ENCODE results near the genes SUMO4 and PPP1R14C.

DNA sequence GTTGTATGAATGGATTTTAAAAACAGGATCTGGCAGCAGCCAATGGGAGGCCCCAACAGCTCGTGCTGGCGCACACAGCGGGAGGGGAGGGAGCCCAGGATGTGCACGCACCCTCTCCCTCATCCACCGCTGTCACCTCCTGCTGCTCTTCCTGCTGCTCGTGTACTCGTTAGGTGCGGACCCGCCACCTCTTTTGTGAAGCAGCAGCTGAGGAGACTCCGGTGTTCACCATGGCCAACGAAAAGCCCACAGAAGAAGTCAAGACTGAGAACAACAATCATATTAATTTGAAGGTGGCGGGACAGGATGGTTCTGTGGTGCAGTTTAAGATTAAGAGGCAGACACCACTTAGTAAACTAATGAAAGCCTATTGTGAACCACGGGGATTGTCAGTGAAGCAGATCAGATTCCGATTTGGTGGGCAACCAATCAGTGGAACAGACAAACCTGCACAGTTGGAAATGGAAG, at the start of gene SUMO4:
TSS of gene SUMO4 (plus strand) at position 101 of the 468 bp plus-strand sequence.
- RRBS: no CpG with 5 or more reads among the region's 14 CpGs

- RRBS: no CpG with 5 or more reads among the region's 17 CpGs
Observed at GRCh38 chr6:149473021-149473810, 11.6 kb downstream of the ZC3H12D start.

DNA sequence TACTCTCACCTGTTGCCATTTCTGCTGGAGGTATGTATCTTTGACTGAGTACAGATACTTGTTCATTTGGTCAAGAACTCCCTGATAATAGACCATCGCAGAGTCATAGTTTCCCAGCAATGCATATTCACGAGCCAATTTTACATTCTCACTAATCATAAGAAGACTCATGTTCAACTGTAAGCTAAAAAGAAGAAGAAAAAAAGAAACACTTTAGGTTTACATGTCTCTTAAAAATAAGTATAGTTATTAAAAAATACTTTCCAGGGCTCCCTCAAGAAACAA, 10.2 kb downstream of the KATNA1 start:
- RRBS: no CpG with 5 or more reads among the region's 2 CpGs

- RRBS: no CpG with 5 or more reads among the region's 3 CpGs
Observed at GRCh38 chr6:149810372-149811491, 53.4 kb downstream of the LRP11 start.

DNA sequence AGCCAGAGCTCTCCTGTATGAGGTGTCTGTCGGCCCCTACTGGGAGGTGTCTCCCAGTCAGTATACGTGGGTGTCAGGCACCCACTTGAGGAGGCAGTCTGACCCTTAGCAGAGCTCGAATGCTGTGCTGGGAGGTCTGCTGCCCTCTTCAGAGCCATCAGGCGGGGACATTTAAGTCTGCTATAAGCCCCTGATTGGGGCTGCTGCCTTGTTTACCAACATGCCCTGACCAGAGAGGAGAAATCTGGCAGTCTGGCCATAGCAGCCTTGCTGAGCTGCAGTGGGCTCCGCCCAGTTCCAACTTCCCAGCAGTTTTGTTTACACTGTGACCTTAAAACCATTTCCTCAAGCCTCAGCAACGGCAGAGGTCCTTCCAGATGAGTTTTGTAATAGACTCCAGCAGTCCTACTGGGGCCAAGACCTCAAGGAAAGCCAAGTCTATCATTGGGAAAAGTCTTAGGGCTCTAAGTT, 2.7 kb downstream of the RAET1E start:
- RRBS: no CpG with 5 or more reads among the region's 6 CpGs

GRCh38 chr6:149990758-149991321, 27.1 kb downstream of the ULBP1 start:
- RRBS: 3% methylated on average over 15 of the region's 42 CpGs

GRCh38 chr6:150118517-150119718, 23.9 kb upstream of the PPP1R14C start:
- RRBS: no CpG with 5 or more reads among the region's 17 CpGs

DNA sequence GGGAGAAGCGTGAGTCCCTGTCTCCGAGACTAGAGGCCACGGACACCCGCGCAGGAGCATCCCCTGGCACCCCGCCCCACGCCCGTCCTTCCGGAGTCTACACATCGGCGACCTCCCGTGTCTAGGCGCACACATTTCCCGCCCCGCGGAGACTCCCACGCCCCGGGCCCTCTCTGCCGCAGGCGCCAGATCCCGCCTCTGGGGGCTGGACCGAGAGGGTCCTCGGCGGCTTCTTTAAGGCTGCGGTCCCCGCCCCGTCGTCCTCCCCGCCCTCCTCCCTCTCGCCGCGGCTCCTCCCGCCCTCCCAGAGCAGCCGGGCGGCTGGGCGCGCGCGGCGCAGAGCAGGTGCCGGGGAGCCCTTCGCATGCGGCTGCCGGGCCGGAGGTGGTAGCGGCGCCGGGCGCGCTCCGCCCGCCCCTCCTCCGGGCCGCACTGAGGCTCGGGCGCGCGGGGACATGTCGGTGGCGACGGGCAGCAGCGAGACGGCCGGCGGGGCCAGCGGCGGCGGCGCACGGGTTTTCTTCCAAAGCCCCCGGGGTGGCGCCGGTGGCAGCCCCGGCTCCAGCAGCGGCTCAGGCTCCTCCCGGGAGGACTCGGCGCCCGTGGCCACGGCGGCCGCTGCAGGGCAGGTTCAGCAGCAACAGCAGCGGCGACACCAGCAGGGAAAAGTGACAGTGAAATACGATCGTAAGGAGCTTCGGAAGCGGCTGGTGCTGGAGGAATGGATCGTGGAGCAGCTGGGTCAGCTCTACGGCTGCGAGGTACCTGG, at the start of gene PPP1R14C:
TSS of gene PPP1R14C (plus strand) at position 307 of the 769 bp plus-strand sequence.
- RRBS: 1% methylated on average over 41 of the region's 91 CpGs

- RRBS: no CpG with 5 or more reads among the region's 14 CpGs
Observed at GRCh38 chr6:150322408-150323320, 46.1 kb upstream of the IYD start.

GRCh38 chr6:150492709-150493315, 106.9 kb upstream of the PLEKHG1 start:
- RRBS: no CpG with 5 or more reads among the region's 8 CpGs

- RRBS: no CpG with 5 or more reads among the region's 20 CpGs
Observed at GRCh38 chr6:150622814-150624029, 23.5 kb downstream of the PLEKHG1 start.

GRCh38 chr6:150686478-150687264, 87.0 kb downstream of the PLEKHG1 start:
- RRBS: 84% methylated on average over 3 of the region's 15 CpGs

GRCh38 chr6:150775647-150776367, 89.7 kb upstream of the MTHFD1L start:
- RRBS: no CpG with 5 or more reads among the region's 12 CpGs

- RRBS: no CpG with 5 or more reads among the region's 8 CpGs
Observed at GRCh38 chr6:150856665-150857548, 8.6 kb upstream of the MTHFD1L start.

DNA sequence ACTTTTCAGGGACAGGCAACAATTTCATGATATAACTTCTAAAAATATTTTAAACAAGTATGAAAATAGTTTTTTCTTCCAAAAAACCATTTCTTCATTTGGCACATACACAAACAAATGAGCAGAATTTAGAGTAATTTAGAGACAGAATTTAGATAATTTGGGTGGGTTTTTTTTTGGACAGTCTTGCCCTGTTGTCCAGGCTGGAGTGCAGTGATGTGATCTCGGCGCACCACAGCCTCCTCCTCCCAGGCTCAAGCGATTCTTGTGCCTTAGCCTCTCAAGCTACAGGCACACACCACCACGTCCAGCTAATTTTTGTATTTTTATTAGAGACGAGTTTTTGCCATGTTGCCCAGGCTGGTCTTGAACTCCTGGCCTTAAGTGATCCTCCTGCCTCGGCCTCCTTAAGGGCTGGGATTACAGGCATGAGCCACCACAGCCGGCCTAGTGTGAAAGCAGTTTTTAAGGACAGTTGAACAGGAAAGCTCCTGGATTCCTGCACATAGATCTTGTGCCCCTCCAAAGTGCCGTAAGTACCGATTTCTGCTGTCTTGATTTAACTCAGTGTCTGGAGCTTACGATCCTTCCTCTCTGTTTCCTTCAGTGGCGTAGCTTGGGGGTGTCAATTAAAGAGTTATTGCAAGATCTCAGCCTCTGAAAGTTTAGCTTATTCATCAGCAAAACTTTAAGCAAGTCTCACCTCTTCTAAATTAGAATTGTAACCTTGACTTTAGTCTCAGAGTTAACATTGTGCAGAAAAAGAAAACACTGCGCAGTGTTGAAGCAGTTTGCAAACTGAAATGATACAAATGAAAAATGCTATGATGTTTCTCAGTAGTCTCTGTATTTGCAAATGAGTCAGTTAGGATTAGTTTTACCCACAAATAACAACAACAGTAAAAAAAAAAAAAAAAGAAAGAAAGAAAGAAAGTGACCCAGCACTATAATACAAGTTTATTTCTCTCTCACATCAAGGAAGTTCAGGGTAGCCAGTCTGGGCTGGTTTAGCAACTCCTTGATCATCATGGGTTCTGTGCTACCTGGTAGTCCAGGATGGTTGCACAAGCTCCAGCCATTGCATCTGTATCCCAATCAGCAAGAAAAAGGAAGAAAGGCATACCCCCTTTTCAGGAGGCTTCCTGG, 128.0 kb downstream of the MTHFD1L start:
- RRBS: no CpG with 5 or more reads among the region's 12 CpGs

DNA sequence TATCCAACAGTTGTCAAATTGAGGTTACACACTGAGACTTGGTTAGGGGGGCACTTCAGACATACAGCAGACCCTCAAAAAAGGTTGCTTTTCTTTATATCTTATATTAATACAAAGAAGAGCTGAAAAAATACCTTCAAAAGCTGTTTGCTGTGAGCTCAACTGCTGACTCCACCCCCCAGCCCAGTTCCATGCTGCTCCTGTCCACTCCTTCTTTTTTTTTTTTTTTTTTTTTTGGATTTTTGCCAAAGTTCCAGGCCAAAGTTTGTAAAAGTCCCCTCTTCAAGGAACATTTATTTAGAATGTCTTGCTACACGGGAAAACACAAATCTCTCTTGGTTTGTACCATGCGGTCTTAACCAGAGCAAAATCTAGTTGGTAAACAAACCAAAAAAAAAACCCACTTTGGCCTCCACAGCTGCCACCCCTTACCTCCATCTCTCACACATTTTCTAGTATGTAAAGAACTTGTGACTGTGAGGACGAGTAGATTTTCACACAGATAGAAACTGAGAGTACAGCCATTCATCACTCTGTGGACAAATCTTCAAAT, 85.3 kb upstream of the AKAP12 start:
- RRBS: no CpG with 5 or more reads among the region's 3 CpGs

DNA sequence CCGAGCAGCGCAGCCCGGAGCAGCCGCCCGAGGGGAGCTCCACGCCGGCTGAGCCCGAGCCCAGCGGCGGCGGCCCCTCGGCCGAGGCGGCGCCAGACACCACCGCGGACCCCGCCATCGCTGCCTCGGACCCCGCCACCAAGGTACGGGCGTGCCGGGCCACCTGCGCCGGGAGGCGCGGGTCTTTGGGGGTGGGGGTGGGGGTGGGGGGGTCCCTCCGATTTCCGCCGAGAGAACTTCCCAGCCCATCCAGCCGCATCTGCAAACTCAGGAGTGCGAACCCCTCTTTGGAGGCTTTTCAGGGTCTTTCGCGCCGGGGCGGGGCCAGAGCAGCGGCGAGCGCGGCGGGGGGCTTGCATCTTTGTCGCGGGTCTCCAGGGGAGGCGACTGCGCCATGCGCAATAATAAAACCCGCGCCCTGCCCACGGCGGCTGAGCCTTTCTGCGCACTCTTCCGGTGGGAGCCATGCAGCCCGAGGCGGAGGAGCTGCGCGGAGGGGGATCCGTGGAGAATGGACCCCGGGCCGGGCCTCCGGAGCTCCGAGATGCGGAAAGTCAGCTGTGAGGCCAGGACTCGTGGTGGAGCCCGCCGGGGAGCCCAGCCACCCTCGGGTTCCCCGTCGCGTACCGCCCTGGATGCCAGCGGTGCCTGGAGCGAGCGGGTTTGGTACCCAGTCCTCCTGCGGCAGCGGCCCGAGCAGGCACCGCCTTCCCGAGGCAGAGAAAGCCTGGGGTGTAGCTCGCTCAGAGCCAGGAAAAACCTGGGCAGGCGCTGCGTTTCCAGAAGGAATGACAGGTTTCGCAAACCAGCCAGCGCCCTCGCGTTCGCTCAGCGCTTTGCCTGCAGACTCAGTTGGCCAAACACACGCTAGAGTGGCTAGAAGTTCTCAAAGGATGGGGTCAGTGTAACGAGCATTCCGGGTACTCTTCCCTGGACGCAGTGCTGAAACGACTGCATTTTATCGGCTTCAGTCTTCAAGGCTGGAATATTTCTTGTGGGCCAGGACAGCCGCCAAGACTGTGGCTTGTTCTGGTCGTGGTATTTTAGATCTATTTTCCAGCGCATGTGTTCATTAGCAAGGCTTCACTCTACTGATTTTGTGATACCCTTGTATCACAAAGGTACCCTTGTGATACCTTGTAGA, 1.2 kb downstream of the AKAP12 start:
- RRBS: 1% methylated on average over 24 of the region's 97 CpGs

DNA sequence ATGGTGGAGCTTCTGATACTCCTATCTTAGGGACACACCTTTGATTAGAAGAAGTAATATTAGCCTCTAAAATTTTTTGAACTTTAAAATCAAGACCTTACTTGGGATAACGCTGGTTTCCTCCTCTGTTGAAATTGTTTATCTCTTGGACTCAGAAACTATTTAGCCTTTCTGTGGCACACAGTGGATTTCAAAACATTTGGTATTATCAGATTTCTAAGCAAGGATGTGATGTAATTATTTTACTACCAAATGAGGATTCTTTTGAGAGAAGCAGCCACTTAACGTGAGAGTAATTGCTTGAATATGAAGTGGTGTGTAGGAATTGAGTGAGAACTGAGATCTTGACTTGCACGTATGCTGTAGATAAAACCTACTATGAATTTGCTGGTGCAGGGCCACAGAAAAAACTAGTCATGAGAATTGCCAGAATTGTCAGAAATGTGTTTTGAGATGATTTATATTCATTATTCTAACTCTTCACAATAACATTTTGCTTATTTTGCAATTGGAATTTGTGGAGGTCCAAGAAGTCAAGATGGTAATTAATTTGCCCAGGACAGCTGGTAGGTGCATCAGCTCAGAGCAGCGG, 53.3 kb downstream of the AKAP12 start:
- RRBS: no CpG with 5 or more reads among the region's 4 CpGs

DNA sequence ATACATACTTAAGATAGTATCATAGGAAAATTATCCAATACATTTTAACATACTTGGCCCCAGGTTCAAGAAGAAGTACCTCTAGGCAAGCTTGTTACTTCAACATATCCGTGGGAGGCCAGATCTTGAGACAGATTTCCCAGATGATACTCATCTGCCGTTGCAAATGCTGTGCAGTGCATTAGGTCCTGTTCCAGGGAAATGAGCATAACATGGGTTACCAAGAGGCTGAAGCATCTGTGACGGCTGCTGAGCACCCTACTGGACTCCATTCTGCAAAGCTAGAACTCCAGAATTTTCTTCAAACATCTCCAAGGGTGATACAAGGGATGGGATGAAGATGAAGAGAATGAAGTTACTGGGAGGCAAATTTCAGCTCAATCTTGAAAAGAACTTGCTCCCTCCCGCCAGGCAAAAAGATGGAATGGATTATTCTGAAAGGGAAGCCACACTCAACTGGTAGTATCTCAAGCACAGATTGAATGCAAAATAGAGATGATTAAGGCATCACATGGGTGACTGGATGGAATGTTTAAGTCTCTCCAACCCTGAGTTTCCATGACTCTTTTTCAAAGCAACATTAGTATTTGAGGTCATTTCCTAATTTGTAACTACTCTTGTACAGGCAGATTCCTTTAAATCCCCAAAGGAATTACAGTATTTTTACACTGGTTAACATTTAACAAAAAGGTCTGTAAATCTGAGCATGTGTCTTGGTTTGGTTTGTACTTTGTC, 15.4 kb downstream of the RMND1 start:
- RRBS: no CpG with 5 or more reads among the region's 4 CpGs

DNA sequence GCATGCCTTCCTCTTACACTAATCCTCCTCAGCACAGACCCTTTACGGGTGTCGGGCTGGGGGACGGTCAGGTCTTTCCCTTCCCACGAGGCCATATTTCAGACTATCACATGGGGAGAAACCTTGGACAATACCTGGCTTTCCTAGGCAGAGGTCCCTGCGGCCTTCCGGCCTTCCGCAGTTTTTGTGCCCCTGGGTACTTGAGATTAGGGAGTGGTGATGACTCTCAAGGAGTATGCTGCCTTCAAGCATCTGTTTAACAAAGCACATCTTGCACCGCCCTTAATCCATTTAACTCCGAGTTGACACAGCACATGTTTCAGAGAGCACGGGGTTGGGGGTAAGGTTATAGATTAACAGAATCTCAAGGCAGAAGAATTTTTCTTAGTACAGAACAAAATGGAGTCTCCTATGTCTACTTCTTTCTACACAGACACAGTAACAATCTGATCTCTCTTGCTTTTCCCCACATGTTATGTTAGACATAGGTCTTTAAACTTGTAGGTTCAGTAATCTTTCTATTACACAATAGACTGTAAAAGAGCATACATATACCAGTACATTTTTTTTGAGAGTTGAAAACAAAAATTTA, 3.5 kb downstream of the ARMT1 start:
- RRBS: no CpG with 5 or more reads among the region's 10 CpGs

Measured in brain (tissue), 1 donor.